Osteoblast (primary cell): ENCODE measurements around the genes NR1I3, FCRLA and RGS5.

DNA sequence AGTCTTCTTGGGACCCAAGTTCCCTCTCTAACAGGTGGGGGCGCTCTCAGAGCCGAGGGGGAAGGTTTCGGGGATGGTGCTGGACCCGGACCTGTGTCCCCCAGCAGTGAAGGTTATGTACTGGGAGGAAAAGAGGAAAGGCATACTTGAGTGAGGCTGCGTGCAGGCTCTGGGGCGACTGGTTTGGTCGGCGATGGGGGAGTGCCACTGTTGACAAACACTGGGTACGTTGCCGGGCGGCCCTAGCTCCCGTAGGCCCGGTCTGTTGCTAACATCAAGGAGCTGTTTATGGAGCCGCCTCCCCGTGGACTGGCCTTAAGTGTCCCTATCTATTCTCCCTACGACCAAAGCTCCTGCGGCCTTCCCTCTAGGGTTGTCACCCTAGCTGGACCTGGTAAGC is 446 bp upstream of the PPOX start:
- CAGE, long polyA plus RNA, result no peak
- RRBS, result no CpG with 5 or more reads among the region's 17 CpGs

- CAGE, long polyA plus RNA, result no peak
- RRBS, result no CpG with 5 or more reads among the region's 5 CpGs
Measured at GRCh38 chr1:161237963-161238462, at the start of gene NR1I3. Gene NR1I3, minus strand, starts transcription at chr1:161238203.

GRCh38 chr1:161308026-161308546 is 1.7 kb downstream of the MPZ start:
- CAGE, long polyA plus RNA, result no peak
- RRBS, result no CpG with 5 or more reads among the region's 2 CpGs

- CAGE, long polyA plus RNA, result no peak
- RRBS, result no CpG with 5 or more reads among the region's 83 CpGs
Measured at GRCh38 chr1:161524764-161525921, 803 bp downstream of the HSPA6 start.

DNA sequence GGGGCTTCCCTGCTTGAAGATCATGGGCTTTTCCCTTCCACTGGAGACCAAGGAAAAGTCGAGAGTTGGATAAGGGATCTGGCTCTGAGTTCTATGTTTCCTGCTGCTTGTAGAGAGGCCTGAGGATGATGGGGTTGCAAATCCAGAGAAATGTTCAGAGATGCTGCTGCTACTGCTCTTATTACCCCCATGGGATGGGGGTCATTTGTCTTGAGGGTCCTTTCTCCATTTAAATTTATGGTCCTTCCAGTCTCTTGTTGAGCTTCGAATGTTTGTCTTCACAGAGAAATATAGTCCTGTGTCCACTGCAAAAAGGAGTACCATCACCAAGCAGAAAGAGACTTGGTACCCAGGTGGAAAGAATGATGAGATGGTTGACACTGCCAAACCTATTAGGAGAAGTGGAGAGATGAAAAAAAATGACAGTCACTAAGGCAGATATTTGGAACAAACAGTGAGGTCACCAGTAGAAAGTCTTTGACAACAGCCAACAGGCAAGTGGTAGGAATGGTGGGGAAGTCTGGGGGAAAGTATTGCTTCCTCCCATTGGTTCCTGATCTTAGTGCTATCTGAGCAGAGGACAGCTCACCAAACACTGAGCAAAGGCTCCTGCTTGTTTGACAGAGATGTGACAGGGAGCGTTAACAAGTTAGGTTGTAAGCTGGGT is 6.7 kb downstream of the FCGR3A start:
- CAGE, long polyA plus RNA, result no peak
- RRBS, result no CpG with 5 or more reads among the region's 3 CpGs

GRCh38 chr1:161706352-161707417 is at the start of gene FCRLA:
Gene FCRLA, plus strand, starts transcription at chr1:161707229.
- CAGE, long polyA plus RNA, result no peak
- RRBS, result no CpG with 5 or more reads among the region's 6 CpGs

GRCh38 chr1:161727376-161727877 is 6.1 kb downstream of the FCRLB start:
- CAGE, long polyA plus RNA, result no peak
- RRBS, result 3% methylated on average over 4 of the region's 29 CpGs

DNA sequence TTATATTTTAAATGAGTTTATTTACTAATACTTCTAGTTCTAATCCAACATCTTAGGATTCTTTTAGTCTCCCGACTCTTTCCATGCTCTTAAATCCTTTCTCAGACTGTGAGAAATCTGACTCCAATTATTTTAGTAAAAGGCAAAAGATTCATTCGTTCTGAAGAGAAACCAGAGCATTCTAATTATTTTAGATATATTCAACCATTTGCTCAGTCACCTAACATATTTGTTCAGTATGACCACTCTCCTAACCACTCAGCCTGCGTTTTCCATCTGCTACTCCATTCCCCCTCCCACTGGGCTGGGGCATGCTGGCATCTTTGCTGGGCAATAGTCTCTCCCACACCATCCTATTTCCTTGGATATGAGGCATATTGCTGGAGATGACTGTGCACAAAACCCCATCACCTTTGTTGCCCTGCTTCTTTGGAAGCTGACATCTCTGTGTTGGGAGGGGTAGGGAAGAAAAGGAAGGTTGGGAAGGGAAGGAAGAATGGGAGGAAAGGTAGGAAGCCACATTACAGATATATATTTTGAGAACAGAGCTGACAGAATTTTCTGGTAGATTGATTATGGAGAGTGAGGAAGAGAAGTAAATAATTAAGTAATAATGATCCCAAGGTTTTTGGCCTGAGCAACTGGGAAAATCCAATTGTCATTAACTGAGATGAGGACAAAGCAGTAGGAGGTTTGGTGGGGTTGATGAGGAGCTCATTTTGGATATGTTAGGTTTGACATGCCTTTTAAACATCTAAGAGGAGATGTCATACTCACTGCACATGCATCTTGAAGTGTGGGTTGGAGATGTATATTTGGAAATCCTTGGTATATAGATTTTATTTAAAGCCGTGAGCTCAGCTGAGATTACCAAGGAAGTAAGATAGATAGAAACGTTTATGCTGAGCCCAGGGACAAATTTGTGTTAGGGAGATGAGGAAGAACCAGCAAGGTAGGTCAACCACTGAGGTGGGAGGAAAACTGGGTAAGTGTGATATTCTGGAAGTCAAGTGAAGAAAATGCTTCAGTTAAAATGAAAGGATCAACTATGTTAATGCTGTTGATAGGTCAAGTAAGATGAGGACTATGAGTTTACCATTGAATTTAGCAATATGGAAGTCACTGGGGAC is 10.2 kb downstream of the ATF6 start:
- CAGE, long polyA plus RNA, result no peak
- RRBS, result no CpG with 5 or more reads among the region's 5 CpGs

- CAGE, long polyA plus RNA, result no peak
- RRBS, result no CpG with 5 or more reads among the region's 16 CpGs
Measured at GRCh38 chr1:162002895-162003780, 20.5 kb downstream of the OLFML2B start.

- CAGE, long polyA plus RNA, result no peak
- RRBS, result no CpG with 5 or more reads among the region's 4 CpGs
Measured at GRCh38 chr1:162189185-162190111, 120.0 kb downstream of the NOS1AP start.

GRCh38 chr1:162229882-162230577 is 146.6 kb downstream of the SPATA46 start:
- CAGE, long polyA plus RNA, result no peak
- RRBS, result no CpG with 5 or more reads among the region's 3 CpGs

GRCh38 chr1:162235149-162235868 is 141.3 kb downstream of the SPATA46 start:
- CAGE, long polyA plus RNA, result no peak
- RRBS, result no CpG with 5 or more reads among the region's 7 CpGs

DNA sequence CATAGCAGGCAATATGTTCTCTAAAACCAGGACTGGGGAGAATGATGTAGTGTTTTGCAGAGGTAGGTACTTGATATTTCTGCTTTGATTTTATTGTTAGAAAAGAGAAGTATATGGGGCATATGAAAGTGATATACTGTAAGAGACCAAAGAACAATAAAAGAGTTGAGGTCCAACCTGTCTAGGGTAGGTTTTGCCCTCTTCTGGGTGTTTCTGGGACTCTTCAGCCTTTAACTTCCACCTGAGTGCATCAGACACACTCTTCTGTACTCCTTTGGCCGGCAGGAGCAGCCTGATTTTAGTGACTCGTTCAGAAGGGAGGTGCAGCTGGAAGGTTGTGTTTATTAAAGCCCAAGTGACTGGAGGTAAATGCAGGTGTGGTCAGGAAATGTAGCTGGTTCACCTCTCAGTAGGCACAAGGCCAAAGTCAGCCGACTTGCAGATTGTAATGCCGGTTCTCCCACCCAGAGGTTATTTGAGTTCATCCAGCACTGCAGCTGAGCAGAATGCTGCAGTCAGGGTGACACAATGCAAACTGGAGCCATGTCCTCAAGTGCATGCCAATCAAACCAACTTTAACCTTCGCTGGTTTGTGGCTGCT is 91.6 kb downstream of the SPATA46 start:
- CAGE, long polyA plus RNA, result no peak
- RRBS, result no CpG with 5 or more reads among the region's 5 CpGs

DNA sequence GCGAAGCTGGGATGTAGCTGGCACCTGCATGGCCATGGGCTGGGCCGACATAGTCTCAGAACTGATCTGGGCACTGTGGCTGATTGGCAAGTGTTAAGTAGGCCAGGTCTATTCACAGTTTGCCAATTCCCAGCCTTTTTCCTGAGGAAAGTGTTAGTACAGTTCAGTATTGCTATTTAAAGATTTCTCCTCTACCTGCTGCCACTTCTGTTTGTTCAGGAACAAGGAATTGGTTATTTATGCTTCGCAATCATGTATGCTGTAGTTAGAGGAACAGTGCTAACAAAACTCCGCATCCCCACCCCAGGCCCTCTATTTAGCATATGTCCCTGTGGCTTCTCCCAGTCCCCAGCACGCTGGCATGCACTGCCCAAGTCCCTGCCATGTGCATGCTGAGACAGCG is 16.3 kb downstream of the SPATA46 start:
- CAGE, long polyA plus RNA, result no peak
- RRBS, result no CpG with 5 or more reads among the region's 6 CpGs

GRCh38 chr1:162634276-162635021 is 2.2 kb downstream of the DDR2 start:
- CAGE, long polyA plus RNA, result no peak
- RRBS, result no CpG with 5 or more reads among the region's 5 CpGs

DNA sequence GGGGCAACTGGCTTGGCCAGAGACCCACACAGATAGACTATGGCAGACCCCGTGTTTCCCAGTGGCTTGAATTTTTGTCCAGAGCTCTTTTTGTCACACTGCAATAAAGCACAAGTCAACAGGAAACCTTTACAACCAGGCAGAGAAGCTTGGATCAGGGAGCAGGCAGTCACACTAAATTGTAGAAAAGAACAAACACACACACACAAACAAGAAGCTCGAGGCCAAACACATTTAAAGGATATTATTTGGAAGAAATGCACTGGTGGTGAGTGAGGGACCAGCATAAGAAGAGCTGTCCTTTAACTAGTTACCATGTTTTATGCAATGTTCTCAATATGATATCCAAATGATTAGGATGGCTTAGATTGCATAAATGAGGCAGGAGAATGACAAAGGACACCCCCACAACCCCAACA is 35.1 kb downstream of the DDR2 start:
- CAGE, long polyA plus RNA, result no peak
- RRBS, result no CpG with 5 or more reads among the region's 2 CpGs

DNA sequence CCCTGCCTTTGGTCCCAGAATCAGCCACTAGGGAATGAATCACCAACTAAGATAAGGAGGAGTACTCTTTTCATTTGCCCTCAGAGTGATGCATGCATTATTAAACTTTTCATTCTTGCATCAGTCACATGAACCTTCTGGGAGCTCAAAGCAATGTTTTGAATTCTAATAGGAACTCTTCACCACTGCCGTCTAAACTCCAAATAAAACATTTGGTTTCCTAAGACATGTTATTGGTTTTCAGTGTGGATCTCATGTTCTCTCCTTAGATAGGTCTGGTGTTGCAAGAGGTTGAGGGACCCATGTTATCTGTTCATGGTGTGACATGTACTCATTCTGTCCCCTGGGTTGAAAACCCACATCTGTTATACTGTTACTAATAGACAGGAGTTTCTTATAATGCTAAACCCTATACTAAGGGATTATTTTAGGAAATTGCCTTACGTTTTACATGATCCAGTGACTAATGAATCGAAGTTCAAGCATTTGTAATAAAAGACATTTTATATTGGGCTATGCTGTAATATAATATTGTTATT is 17.8 kb upstream of the HSD17B7 start:
- CAGE, long polyA plus RNA, result no peak
- RRBS, result no CpG with 5 or more reads among the region's 3 CpGs

DNA sequence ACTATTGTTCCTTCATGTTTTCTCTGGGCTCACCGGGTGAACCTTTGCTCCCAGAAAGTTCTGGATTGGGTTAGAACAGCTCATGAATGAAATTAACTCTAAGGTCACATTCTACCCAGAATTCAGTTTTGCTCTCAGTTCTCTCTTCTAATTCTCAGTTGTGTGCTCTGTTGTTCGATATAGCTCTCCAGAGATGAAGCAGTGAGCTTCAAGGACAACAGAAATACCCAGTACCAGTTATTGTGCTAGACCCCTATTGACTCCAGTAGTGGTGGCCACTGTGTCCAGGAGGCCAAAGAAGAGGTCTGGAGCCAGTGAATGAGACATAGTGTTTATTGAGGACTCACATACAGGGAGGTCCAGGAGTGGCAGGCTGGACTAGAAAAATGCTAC is 26.8 kb downstream of the CCDC190 start:
- CAGE, long polyA plus RNA, result no peak
- RRBS, result no CpG with 5 or more reads among the region's 2 CpGs

- CAGE, long polyA plus RNA, result no peak
- RRBS, result no CpG with 5 or more reads among the region's 3 CpGs
Measured at GRCh38 chr1:163166688-163167057, 36.0 kb downstream of the RGS5 start.

DNA sequence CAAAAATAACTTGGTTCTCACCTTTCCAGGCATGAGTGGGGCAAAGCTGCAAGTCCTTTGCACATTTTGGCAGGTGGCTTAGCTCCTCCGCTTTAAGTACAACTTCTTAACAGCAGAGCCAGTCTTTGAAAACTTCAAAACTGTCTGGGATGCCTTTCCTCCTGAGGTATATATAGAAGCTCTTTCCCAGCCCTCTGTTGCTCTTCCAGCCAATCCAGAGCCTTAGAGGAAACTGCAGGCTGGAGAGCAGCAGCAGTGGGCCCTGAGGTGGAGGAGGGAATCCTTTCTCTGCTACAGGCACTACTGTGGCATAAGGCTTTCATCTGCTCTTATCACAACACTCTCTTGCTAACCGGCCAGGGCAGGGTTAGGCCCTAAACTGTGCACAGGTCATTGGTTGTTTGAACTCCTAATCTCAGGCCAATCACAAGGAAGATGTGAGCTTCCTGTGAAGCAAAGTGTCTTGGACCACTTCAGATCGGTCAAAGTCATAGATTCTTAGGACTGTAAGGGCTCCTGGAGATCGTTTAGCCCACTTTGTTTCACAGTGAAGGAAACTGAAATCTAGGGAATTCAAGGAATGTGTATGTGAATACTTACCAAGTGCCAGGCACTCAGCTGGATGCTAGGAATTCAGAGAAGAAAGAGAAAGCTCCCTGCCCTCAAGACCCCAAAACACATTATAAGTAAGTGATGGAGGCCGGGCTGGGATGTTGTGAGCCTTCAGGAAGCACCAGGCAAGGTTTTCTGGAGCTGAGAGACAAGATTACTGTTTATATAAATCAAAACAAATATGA is at the start of gene RGS5:
TSS of gene RGS5 (minus strand) at position 146 of the 797 bp plus-strand sequence.
- CAGE, long polyA plus RNA, result no peak
- RRBS, result no CpG with 5 or more reads among the region's 5 CpGs